GM12878 (cell line): Measurements from ENCODE around the genes HDGFL2, SEMA6B and DPP9.

DNA sequence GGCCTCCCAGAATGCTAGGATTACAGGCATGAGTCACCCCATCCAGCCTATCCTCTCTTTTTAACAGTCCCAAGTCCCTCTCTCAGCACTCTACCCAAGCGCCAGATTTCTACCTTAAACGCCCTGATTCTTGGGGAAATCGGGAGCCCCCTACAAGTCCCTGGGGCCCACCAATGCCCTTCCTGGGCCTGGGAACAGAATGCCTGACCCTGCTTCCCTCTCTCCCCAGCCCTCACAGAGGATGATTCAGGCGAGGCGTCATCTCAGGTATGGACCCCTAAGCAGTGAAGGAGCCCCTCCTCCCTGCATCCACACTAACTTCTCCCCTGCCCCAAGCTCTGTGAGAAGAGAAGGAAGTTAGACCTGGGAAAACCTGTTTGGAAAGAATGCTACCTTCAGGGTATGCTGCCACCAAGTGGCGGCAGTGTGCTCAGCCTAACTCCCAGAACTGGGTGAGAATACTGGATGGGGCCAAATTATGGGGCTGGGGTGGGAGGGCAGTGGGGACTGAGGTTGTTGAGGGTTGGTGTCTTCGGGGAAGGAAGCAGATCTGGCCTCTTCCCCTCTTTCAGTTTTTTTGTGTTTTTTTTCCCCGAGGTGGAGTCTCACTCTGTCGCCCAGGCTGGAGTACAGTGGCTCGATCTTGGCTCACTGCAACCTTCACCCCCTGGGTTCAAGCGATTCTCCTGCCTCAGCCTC lies 20.6 kb upstream of the EBI3 start:
- RAMPAGE, long total RNA: no peak
- RRBS, 2 experiments: no CpG with 5 or more reads among the region's 11 CpGs
CAGE:
- cytosol, long polyA minus RNA: no peak
- cytosol, long polyA plus RNA: no peak
- long polyA plus RNA: no peak
- nucleolus, long total RNA: no peak
- nucleus, long polyA plus RNA: no peak
- nucleus, long total RNA: no peak

GRCh38 chr19:4318989-4319849 lies 14.8 kb downstream of the FSD1 start:
- RAMPAGE, long total RNA: no peak
- RRBS, 2 experiments: no CpG with 5 or more reads among the region's 4 CpGs
CAGE:
- cytosol, long polyA minus RNA: no peak
- cytosol, long polyA plus RNA: no peak
- long polyA plus RNA: no peak
- nucleolus, long total RNA: no peak
- nucleus, long polyA plus RNA: no peak
- nucleus, long total RNA: no peak

DNA sequence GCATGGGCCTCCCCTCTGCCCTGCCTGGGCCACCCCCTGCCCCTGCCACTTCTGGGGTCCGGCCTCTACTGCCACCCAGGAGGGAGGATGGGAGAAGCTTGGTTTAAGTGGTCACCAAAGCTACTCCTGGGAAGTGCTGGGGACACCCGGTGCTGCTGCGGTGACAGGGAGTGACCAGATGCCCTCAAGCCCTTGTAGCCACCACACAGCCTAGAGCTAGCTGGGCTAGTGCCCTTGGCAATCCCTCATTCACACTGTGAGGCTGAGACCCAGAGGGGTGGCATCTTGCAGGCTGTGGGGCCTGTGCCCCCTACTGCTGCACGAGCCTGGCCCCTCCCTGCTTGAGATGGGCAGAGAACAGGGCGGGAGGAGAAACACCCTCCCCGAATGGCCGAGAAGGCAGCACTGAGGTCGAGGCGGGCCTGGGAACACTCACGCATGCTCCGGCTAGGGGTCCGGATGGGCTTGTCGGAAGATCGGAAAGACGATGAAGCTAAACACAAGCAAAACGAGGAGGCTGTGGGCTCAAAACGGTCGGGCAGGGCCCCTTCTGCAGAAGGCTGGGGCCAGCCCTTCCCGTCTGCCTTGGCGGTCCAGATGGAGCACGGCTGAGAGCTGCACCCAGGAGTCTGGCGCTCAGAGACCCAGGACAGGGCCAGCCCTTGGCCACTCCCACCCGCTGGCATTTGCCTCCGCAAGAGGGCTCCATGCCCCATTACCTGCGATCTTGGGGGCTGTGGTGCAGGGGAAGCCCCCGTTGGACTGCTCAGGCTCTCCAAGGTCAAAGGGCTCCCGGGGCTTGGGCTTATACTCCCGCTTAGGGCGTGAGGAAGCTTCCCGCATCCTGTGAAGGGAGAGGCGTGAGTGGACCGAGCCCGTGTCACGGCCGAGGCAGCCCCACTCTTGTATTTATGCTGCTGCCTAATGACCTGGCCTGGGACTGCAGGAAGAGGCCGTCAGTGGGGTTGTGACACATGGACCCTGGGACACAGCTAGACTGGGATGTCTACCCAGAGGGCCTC lies 18.8 kb downstream of the MPND start:
- RAMPAGE, long total RNA: no peak
- RRBS, 2 experiments: 92 to 100% methylated on average over 1 to 2 of the region's 36 CpGs
CAGE:
- cytosol, long polyA minus RNA: no peak
- cytosol, long polyA plus RNA: no peak
- long polyA plus RNA: no peak
- nucleolus, long total RNA: no peak
- nucleus, long polyA plus RNA: no peak
- nucleus, long total RNA: no peak

- RAMPAGE, long total RNA: no peak
- RRBS, 2 experiments: no CpG with 5 or more reads among the region's 31 CpGs
CAGE:
- cytosol, long polyA minus RNA: no peak
- cytosol, long polyA plus RNA: no peak
- long polyA plus RNA: no peak
- nucleolus, long total RNA: no peak
- nucleus, long polyA plus RNA: no peak
- nucleus, long total RNA: no peak
These were observed 24.6 kb downstream of the MPND start for GRCh38 chr19:4367630-4368611.

DNA sequence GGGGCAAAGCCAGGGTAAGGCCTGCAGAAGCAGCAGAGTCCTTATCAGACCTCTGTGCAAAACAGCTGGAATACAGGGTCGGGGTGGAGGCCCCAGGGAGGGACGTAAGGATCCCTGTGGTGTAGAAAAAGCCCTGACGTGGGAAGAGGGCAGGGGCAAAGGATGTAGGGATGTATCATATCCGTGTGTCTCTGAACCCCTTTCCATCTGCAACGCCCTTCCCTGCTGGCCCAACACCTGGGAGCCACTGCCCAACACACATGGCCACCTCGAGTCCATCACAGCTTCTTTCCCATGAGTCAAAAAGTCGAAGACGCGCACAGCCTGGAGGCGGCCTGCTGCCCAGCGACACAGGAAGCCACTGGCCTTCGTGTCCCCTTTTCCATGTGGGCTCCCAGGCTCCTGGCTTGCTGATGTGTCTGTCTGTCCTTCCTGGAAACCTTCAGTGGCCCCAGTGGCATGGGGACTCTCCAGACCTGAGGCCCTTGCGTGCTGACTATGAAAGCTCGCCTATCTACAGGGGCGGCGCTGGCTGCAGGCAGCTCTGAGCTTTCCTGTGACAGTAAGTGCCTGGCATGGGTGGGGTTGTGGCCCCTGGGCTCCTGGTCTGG lies 27.8 kb downstream of the SH3GL1 start:
- RAMPAGE, long total RNA: no peak
- RRBS, 2 experiments: no CpG with 5 or more reads among the region's 16 CpGs
CAGE:
- cytosol, long polyA minus RNA: no peak
- cytosol, long polyA plus RNA: no peak
- long polyA plus RNA: no peak
- nucleolus, long total RNA: no peak
- nucleus, long polyA plus RNA: no peak
- nucleus, long total RNA: no peak

DNA sequence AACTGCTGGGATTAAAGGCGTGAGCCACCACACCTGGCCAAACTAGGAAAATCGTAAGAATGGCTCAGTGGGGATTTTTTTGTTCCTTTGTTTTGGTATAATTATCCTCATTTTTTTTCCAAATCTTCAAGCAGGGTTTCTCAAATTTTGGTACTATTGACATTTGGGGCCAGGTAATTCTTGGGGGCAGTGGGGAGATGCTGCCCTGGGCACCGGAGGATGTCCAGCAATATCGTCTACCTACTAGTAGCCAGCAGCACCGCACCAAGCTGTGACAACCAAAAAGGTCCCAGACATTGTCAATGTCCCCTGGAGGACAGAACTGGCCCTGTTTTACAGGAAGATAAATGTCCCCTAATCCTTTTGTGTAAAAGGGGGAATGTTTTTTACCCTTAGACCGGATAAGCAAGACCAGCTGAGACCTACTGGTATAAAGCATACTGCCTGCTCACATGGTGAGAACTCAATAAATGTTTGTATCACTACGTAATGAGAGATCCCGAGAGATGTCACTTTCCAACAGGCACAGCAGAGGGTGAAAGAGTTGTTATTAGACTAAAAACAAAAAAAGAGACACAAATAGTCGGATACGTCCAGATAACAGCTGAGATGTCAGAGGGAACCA lies 3.7 kb downstream of the SH3GL1 start:
- RAMPAGE, long total RNA: no peak
- RRBS, 2 experiments: no CpG with 5 or more reads among the region's 10 CpGs
CAGE:
- cytosol, long polyA minus RNA: no peak
- cytosol, long polyA plus RNA: no peak
- long polyA plus RNA: no peak
- nucleolus, long total RNA: start-site peak on the minus strand centred at position 164 of the sequence, 82 bp wide, 22 reads
- nucleus, long polyA plus RNA: no peak
- nucleus, long total RNA: no peak

GRCh38 chr19:4452980-4453233 lies 4.7 kb downstream of the UBXN6 start:
- RAMPAGE, long total RNA: no peak
- RRBS, 2 experiments: 77% methylated on average over 1 of the region's 4 CpGs; no CpG with 5 or more reads in 1 of the 2 experiments
CAGE:
- cytosol, long polyA minus RNA: no peak
- cytosol, long polyA plus RNA: no peak
- long polyA plus RNA: no peak
- nucleolus, long total RNA: no peak
- nucleus, long polyA plus RNA: no peak
- nucleus, long total RNA: no peak

GRCh38 chr19:4472205-4472433 lies at the start of gene HDGFL2:
TSS of gene HDGFL2 (plus strand) at chr19:4472297.
- RAMPAGE, long total RNA: start-site peak on the plus strand at chr19:4472266-4472300, 435 and 562 reads in 2 replicates
- RRBS, 2 experiments: under 1 to 1% methylated on average over 4 to 13 of the region's 28 CpGs
CAGE:
- cytosol, long polyA minus RNA: no peak
- cytosol, long polyA plus RNA: no peak
- long polyA plus RNA: no peak
- nucleolus, long total RNA: no peak
- nucleus, long polyA plus RNA: no peak
- nucleus, long total RNA: no peak

- RAMPAGE, long total RNA: no peak
- RRBS, 2 experiments: no CpG with 5 or more reads among the region's 20 CpGs
CAGE:
- cytosol, long polyA minus RNA: no peak
- cytosol, long polyA plus RNA: no peak
- long polyA plus RNA: no peak
- nucleolus, long total RNA: no peak
- nucleus, long polyA plus RNA: no peak
- nucleus, long total RNA: no peak
These were observed 15.9 kb downstream of the PLIN4 start for GRCh38 chr19:4502343-4502836.

GRCh38 chr19:4521458-4522150 lies 3.3 kb upstream of the PLIN4 start:
- RAMPAGE, long total RNA: no peak
- RRBS, 2 experiments: no CpG with 5 or more reads among the region's 9 CpGs
CAGE:
- cytosol, long polyA minus RNA: no peak
- cytosol, long polyA plus RNA: no peak
- long polyA plus RNA: no peak
- nucleolus, long total RNA: no peak
- nucleus, long polyA plus RNA: no peak
- nucleus, long total RNA: no peak

DNA sequence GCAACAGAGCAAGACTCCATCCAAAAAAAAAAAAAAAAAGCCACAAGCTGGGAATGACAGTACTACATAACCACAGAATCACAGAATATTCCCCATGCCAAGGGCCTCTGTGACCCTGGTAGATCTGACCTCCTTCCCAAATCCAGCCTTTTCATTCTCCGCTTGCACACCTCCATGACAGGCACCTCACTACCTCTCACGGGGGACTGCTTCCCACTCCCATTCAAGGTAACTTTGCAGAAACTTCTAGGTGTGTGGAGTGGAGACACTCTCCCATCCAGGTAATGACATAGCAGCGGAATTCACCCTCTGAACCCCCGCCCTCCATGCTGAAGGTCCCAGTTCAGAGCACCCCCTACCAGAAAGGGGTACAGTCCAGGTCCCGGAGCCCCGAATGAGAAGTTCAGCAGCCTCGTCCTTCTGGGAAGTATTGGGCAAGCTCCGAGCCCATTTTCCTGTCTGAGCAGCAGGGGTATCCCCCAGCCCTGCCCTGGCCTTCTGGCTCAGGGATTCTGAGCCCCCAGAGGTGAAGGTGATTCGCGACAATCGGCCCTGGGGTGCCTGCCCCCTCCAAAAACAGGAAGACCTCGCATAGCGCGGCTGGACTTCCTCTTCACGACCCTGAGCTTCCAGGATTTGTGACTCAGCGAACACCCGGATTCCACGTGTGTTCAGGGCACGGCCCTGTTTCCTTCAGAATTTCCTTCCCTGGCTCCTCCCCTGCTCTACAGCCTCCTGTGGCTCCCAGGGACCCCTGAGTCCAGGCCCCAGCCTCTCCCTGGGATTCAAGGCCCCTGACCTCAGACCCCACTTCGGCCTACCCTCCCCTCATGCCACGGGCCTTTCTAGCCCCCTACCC lies at the start of gene SEMA6B:
Gene SEMA6B (minus strand): TSS at position 514 of the 859 bp plus-strand sequence.
- RAMPAGE, long total RNA: no peak
- RRBS, 2 experiments: no CpG with 5 or more reads among the region's 21 CpGs
CAGE:
- cytosol, long polyA minus RNA: no peak
- cytosol, long polyA plus RNA: no peak
- long polyA plus RNA: no peak
- nucleolus, long total RNA: no peak
- nucleus, long polyA plus RNA: no peak
- nucleus, long total RNA: no peak

GRCh38 chr19:4567152-4567879 lies 7.8 kb upstream of the SEMA6B start:
- RAMPAGE, long total RNA: no peak
- RRBS, 2 experiments: 33% methylated on average over 5 of the region's 35 CpGs; no CpG with 5 or more reads in 1 of the 2 experiments
CAGE:
- cytosol, long polyA minus RNA: no peak
- cytosol, long polyA plus RNA: no peak
- long polyA plus RNA: no peak
- nucleolus, long total RNA: no peak
- nucleus, long polyA plus RNA: no peak
- nucleus, long total RNA: no peak

- RAMPAGE, long total RNA: no peak
- RRBS, 2 experiments: 3 to 23% methylated on average over 21 to 24 of the region's 45 CpGs
CAGE:
- cytosol, long polyA minus RNA: no peak
- cytosol, long polyA plus RNA: no peak
- long polyA plus RNA: no peak
- nucleolus, long total RNA: no peak
- nucleus, long polyA plus RNA: no peak
- nucleus, long total RNA: no peak
These were observed 20.8 kb upstream of the SEMA6B start for GRCh38 chr19:4580104-4580841.

GRCh38 chr19:4671627-4671862 lies 1.4 kb upstream of the MYDGF start:
- RAMPAGE, long total RNA: no peak
- RRBS, 2 experiments: no CpG with 5 or more reads among the region's 5 CpGs
CAGE:
- cytosol, long polyA minus RNA: no peak
- cytosol, long polyA plus RNA: no peak
- long polyA plus RNA: no peak
- nucleolus, long total RNA: no peak
- nucleus, long polyA plus RNA: no peak
- nucleus, long total RNA: no peak

DNA sequence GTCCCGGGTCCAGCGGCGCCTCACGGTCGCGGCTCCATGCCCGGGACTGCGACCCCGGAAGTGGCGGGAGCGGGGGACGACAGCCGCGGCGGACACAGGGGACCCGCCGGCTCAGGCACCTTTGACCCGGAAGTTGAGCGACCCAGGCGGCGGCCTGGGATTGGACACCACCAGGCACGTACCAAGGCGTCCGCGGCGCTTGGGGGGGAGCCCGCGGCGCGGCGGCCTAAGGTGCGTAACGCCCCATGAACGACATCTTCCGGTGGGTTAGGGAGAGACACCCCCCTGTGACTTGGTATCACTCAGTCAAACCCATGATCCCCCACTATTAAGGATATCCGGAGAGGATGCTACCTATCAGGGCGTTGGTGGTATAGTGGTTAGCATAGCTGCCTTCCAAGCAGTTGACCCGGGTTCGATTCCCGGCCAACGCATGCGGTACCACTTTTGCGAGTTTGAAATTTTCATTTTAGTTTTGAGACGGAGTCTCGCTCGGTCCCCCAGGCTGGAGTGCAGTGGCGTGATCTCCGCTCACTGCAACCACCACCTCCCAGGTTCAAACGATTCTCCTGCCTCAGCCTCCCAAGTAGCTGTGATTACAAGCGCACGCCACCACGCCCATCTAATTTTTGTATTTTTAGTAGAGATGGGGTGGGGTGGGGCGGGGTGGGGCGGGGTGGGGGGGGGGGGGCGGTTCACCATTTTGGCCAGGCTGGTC lies at the start of gene DPP9:
Gene DPP9 (minus strand): TSS at position 135 of the 718 bp plus-strand sequence.
- RAMPAGE, long total RNA: start-site peak on the minus strand centred at position 69 of the sequence, 43 bp wide, 601 and 154 reads in 2 replicates
- RRBS, 2 experiments: 1 to 2% methylated on average over 19 of the region's 55 CpGs
CAGE:
- cytosol, long polyA minus RNA: start-site peak on the minus strand centred at position 124 of the sequence, 23 bp wide, 113 reads
- cytosol, long polyA plus RNA: start-site peak on the minus strand centred at position 86 of the sequence, 76 bp wide, 254 and 99 reads in 2 replicates
- long polyA plus RNA: start-site peak on the minus strand centred at position 102 of the sequence, 110 bp wide, 166 and 253 reads in 2 replicates
- nucleolus, long total RNA: start-site peak on the minus strand centred at position 82 of the sequence, 65 bp wide, 122 reads
- nucleus, long polyA plus RNA: no peak
- nucleus, long total RNA: no peak

- RAMPAGE, long total RNA: no peak
- RRBS, 2 experiments: no CpG with 5 or more reads among the region's 8 CpGs
CAGE:
- cytosol, long polyA minus RNA: no peak
- cytosol, long polyA plus RNA: no peak
- long polyA plus RNA: no peak
- nucleolus, long total RNA: no peak
- nucleus, long polyA plus RNA: no peak
- nucleus, long total RNA: no peak
These were observed 502 bp upstream of the TICAM1 start for GRCh38 chr19:4832106-4832321.

DNA sequence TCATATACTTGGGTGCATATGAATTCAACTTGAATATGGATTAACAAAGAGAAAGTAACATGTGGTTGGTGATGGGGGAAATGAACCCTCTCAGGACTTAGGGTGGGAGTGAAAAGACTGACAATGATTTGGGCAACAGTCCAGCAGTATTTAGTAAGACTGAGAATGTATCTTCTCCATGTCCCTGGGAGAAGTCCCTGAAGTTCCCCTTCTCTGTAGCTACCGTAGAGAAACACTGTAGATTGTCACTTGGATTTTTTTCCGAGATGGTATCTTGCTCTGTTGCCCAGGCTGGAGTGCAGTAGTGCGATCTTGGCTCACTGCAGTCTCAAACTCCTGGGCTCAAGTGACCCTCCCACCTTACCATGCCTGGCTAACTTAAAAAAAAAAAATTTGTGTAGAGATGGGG lies 6.0 kb upstream of the TICAM1 start:
- RAMPAGE, long total RNA: no peak
- RRBS, 2 experiments: no CpG with 5 or more reads among the region's 3 CpGs
CAGE:
- cytosol, long polyA minus RNA: no peak
- cytosol, long polyA plus RNA: no peak
- long polyA plus RNA: no peak
- nucleolus, long total RNA: no peak
- nucleus, long polyA plus RNA: no peak
- nucleus, long total RNA: no peak

GRCh38 chr19:4910631-4911463 lies 1.5 kb downstream of the UHRF1 start:
- RAMPAGE, long total RNA: no peak
- RRBS, 2 experiments: no CpG with 5 or more reads among the region's 27 CpGs
CAGE:
- cytosol, long polyA minus RNA: no peak
- cytosol, long polyA plus RNA: no peak
- long polyA plus RNA: no peak
- nucleolus, long total RNA: no peak
- nucleus, long polyA plus RNA: no peak
- nucleus, long total RNA: no peak

DNA sequence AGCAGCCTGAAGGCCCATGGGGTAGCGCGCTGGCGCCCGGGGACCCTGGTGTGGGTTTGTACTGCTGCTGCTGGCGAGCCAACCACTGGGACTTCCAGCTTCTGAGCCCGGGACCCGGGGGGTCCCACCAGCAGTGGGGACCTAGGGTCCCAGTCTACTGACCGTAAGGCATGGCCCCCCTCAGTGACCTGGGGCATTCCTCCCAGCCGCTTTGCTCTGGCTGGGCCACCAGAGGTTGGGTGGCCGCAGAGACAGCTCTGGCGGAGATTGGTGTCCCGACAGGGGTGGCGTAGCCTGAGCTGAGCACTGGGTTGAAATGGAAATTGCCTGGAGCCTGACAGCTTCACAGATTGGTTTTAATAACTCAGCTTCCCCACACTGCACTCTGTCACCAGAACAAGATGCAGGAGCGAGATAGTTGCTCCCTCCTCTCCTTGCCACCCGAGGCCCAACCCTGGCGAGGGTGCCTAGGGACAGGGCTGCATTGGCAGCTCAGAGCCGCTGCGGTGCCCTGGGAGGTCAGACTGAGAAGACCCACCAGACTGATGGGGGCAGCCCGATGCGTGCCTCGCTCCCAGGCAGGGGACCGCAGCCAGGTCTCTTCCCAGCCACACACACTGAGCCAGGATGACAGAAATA lies 84.0 kb downstream of the KDM4B start:
- RAMPAGE, long total RNA: no peak
- RRBS, 2 experiments: 79 to 94% methylated on average over 3 of the region's 22 CpGs
CAGE:
- cytosol, long polyA minus RNA: no peak
- cytosol, long polyA plus RNA: no peak
- long polyA plus RNA: no peak
- nucleolus, long total RNA: no peak
- nucleus, long polyA plus RNA: no peak
- nucleus, long total RNA: no peak

DNA sequence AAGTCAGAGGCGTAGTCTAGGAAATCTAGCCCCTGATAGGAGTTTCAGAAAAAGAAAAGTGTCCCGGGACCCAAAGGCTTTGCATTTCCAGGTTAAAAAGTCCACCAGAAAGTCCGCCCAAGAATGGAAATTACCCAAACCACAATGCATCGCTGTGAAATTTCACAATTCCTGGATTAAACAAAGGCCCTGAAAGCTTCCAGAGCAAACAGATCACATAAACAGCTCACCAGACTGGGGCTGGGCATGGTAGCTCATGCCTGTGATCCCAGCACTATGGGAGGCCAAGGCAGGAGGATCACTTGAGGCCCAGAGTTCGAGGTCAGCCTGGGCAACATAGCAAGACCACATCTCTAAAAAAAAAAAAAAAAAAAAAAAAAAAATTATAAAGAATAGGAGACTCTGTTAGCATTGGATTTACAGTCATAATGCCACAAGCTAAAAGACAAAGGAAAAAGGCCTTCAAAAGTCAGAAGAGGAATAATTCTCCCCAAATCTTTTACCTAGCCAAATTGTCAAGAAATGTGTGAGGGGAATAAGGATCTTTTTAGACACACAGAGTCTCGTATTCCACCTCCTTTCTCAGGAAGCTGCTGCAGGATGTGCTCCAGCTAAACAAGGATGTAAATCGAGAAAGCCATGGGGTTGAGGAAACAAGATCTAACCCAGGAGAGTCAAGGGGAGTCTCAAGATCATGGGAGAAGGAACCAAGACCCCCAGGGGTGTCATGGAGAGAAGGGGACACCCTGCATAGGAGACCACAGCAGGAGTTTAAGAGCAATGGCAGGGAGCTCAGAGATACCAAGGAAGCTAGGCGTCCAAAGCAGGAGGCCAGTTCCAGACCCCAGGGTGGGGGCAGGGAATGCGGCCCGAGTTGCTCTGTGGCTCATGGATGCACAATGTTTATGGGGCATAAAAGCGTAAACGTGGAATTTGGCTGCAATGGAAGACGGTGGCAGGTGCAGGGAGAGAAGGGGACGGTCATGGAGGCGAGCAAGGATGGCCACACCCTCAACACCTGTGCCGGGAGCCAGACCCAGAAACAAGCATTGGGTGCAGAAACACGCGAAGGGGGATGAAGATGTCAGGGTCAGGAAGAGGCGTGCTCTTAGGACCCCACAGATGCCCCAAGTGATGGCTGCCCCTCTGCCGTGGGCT lies 147.3 kb downstream of the KDM4B start:
- RAMPAGE, long total RNA: no peak
- RRBS, 2 experiments: no CpG with 5 or more reads among the region's 20 CpGs
CAGE:
- cytosol, long polyA minus RNA: no peak
- cytosol, long polyA plus RNA: no peak
- long polyA plus RNA: no peak
- nucleolus, long total RNA: no peak
- nucleus, long polyA plus RNA: no peak
- nucleus, long total RNA: no peak